ENCODE data around the gene SSR3.

- PRO-cap: no peak
These were observed 122.3 kb downstream of the RAP2B start for GRCh38 chr3:153284211-153284766.

DNA sequence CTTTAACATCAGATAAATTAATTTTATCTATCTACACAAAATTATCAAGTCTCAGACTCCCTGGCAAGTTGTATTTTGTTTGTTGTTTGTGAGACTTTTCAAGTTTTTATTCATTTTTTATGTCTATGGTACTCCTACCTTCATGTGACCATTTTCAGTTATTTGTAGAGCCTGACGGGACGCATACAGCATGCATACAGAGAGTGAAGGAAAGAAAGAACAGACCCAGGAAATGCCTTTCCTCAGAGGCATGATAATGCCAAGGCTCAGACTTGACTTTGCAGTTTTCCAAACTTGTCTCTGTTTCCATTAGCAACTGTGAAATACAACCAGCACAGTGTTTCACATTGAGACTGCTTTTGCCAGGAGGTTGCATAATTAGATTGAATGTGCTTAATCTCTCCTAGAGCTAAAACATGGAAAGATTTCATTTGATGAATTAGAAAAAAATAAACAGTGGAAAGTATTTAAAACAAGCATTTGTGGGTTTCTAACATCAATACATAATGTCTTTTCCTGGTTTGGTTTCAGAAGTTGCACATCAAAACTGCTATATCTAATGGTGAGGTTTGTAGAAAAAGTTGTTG, 60.6 kb upstream of the ARHGEF26 start:
- PRO-cap: no peak

- PRO-cap: no peak
These were observed 18.9 kb downstream of the ARHGEF26 start for GRCh38 chr3:154139889-154140633.

DNA sequence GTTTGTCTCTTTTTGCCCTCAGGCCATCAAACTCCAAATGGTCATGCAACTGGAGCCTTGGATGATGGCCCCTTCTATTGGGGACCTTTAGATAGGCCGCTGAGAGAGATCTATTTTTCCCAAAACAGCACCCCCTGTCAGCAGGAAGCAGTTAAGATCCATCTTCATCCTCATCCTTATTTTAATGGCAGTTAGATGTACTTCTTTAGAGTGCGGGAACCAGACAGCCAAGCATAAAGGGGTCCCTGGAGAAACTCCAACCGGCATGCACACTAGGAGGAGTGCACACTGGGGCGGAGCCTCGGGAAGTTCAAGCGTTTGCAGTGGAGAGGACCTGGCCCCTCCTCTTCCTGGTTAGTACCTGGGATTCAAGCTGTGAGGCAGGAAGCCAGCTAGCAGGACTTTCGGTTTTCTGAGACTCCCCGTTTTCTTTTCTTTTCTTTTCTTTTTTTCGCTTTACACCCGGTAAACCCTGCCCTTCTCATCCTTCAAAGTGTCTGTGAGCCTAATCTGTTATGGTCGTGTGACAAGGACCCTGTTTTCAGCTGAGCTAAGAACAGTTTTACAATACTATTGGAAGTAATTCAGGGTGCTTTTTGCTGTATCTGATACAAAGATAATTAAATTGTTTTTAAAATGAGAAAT, 32.0 kb upstream of the STRIT1 start:
- PRO-cap: no peak

DNA sequence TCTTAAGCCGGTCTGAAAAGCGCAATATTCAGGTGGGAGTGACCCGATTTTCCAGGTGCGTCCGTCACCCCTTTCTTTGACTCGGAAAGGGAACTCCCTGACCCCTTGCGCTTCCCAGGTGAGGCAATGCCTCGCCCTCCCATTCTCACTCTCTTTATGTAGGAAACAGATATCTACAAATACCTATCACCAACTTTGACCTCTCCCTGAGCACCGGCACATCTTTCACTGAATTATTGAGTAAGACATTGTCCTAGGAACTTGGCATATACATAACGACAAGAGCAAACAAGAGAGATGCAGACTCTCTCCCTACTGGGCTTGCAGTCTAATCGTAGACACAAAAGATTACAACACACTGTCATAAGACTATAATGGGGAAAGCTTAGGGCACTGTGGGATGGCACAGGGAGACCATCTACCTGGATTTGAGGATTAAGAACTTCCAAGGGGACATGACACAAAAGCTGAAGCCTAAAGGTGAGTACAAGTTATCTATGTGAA, 218.6 kb upstream of the STRIT1 start:
- PRO-cap: no peak

- PRO-cap: no peak
These were observed 146.2 kb downstream of the PLCH1 start for GRCh38 chr3:155598674-155599096.

- PRO-cap: no peak
These were observed 42.9 kb downstream of the PLCH1 start for GRCh38 chr3:155701832-155702557.

- PRO-cap: no peak
These were observed 40.2 kb downstream of the PLCH1 start for GRCh38 chr3:155704512-155705259.

DNA sequence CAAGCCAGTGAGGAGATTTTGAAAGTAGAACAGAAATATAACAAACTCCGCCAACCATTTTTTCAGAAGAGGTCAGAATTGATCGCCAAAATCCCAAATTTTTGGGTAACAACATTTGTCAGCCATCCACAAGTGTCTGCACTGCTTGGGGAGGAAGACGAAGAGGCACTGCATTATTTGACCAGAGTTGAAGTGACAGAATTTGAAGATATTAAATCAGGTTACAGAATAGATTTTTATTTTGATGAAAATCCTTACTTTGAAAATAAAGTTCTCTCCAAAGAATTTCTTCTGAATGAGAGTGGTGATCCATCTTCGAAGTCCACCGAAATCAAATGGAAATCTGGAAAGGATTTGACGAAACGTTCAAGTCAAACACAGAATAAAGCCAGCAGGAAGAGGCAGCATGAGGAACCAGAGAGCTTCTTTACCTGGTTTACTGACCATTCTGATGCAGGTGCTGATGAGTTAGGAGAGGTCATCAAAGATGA, 117.1 kb downstream of the GMPS start:
- PRO-cap: no peak

- PRO-cap: no peak
These were observed 22.6 kb downstream of the KCNAB1 start for GRCh38 chr3:156142719-156143714.

DNA sequence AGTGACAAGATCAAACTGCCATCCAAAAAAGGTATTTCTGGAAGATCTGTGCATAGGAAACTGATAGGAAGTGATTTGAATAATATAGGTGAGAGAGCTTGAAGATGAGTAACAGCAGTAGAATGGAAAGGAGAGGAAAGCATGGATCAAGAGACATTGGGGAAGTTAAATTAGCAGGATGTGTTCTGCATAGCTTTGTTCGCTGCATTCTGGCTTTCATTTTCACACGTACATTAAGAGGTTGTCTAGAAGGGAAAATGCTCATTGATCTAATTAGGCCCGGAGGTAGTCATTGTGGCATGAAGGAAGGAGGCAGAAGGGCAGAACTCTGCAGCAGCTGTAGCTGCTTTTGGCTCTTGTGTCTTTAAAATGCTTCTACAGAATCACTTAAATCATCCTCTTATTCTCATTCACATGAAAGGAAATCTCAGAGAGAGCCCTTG, 40.2 kb downstream of the KCNAB1 start:
- PRO-cap: no peak

GRCh38 chr3:156554551-156555525, at the start of gene SSR3:
TSS of gene SSR3 (minus strand) at chr3:156555117.
- PRO-cap: unidirectional peak, minus-strand start at chr3:156554891; bidirectional peak, plus-strand start at chr3:156555409, minus-strand start at chr3:156555117

DNA sequence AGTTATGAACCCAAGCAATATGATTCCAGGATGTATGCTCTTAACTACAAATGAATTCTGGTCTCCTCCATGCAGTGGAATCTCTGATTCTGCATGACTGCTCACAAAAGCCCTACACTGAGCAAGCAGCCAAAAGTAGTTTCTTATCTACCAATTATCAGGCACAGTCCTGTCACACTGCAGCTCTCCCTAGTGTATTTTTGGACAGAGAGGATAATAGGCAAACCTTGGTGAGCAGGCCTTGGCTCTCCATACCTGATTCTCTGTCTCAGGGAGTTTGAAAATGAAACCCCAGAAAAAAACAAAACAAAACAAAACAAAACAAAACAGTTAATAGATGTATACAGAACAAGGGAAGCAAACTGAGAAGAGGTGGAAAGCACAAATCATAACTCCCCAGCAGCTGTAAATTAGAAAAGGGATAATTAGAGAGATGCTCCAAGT, 3.5 kb upstream of the SSR3 start:
- PRO-cap: no peak

DNA sequence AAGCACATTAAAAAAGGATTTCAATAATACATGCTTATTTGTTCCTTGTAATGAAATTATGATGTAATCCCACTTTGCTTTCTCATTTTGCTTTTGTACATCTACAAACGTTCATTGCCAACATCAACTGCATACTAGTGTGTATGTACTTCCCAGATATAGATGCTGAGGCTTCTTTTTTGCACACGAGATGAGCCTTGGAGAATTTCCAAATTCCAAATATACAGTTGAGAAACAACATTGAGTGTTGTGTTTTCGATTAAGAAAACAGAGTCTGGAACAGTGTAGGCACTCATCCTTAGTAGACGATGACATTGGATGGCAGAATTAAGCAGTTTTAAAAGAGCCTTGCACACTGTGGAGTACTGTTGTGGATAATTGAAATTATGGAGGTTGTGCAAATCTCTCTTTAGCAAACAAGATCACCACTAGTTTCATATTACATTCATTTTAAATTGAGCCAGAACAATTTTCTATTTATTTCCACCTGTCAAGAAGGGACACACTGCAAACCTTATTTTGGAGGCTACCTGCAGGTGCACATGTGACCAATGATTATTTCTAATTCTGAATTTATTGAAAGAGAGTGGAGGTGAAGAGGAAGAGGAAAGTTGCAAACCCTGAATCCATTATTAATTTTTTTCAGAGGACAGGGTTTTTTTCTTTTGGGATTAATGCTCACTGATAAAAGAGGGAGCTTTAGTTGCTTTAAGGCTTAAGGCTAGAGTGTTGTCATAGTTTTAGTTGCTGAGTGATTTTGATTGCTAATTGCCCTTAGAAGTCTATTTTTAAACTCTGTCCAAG, 7.5 kb downstream of the TIPARP start:
- PRO-cap: no peak

DNA sequence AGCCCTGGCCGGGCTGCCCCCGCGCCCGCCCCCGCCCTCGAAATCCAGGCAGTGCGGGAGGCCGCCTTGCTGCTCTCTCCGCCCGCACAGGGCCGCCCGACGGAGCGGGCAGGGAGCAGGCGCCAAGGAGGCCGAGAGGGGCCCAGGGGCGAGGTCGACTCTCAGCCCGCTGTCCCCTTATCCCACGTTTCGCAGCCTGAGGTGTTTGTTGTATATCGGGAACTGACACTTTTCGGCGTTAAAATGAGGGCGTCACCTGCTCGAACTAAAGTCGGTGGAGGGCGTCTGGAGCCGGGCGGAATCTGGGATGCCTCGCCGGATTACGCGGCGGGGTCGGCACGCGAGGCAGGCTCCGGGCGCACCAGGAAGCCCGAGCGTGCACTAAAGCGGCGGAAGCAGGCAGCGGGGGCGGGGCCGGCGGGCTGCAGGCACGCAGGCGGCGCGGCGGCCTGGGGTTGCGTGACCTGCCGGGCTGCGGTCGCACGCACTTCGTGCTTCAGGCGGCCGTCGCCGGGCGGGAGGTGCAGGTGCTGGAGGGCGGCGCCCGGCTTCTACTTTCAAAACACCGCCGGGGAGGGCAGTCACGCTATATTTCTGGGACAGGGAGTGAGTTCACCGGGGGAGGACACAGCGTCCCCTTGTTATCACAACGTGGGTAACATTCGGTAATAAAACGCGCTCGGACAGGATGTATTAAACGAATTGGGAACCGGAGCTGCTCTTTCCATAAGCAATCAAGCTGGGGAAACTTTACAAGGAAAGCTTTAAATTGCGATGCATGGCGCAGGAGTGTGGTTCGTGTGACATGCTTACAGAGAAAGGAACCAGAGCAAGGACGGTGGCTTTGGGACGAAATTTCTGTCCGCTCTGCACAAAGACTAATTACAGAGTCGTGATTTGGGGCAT, 9.3 kb upstream of the LEKR1 start:
- PRO-cap: bidirectional peak, plus-strand start at position 499 of the sequence, minus-strand start at position 383 of the sequence

GRCh38 chr3:157045281-157045948, 114.5 kb downstream of the CCNL1 start:
- PRO-cap: no peak

DNA sequence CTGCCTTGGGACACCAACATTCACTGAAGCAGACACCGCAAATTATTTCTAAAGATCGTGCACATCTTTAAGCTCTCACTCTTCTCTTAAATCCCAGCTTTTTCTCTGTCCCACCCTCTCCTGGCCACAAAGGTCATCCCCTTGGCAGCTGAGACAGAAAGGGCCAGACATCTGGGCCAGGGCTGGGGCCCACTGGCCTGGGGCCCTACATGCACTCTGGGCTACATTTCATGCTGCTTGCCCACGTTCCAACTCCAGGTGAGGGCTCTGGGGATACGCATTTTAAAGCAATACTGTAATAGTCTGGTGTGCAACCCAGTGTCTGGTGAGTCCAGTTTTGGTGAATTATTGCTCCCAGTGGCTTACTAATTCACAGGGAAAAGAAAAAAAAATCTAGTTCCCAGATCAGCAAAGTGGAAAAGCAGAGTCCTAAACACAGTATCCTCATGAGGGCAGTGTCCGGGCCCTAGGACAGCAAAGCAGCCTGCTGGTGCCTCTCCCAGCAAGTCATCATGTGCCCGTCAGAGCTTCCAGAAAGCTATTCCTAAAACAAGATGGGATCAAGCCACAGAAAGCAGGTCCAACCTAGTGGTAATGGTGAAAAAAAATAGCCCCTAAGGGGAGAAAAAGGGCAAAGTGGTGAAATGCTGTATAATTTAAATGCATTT, 82.4 kb downstream of the CCNL1 start:
- PRO-cap: no peak

DNA sequence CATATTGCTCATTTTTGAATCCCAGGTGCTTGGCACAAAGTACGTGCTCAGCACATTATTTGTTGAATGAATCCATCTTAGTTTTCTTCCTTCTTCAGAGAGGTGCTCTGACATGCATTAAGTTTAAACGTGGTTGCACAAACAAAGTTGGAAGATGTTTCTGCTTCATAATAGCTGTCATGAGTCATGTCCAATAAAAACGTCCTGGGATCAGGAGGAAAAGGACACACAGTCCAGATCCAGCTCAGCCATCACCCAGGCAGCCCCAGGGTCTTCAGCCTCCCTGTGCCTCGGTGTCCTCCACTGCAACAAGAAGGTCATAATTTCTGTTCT, 55.5 kb downstream of the CCNL1 start:
- PRO-cap: no peak

DNA sequence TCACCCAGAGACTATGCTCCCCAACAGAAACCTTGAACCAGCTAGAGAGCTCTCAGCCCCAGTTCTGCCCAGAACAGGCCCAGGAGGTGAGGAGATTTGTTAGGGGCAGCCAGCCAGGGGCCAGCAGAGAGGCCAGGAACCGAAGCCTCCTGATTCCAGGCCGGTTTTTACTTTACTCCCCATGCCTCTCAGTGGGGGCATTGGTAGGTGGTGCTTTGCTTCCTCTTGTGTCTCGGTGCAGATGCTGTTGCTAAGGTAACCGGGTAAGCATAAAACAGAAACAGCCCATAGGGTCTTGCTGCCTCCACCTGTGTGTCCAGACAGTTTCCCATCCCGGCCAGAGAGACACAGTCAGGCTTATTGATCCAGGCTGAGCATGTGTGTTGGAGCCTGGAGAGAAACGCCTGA, 54.7 kb downstream of the CCNL1 start:
- PRO-cap: no peak

GRCh38 chr3:157122725-157123230, 37.2 kb downstream of the CCNL1 start:
- PRO-cap: no peak